ENCODE measurements around a stretch of chr4.

- RRBS = 6% methylated on average over 7 of the region's 19 CpGs
These were observed 24.9 kb downstream of the ZFYVE28 start for GRCh38 chr4:2393432-2394051.

GRCh38 chr4:2513191-2513932, 23.1 kb upstream of the FAM193A start:
- RRBS = no CpG with 5 or more reads among the region's 13 CpGs

GRCh38 chr4:2536804-2537997, 754 bp downstream of the FAM193A start:
- RRBS = 2% methylated on average over 92 of the region's 143 CpGs

GRCh38 chr4:2803519-2804094, 10.7 kb downstream of the SH3BP2 start:
- RRBS = 100% methylated on average over 1 of the region's 10 CpGs

- RRBS = no CpG with 5 or more reads among the region's 8 CpGs
These were observed 6.8 kb upstream of the ADD1 start for GRCh38 chr4:2836827-2837285.

DNA sequence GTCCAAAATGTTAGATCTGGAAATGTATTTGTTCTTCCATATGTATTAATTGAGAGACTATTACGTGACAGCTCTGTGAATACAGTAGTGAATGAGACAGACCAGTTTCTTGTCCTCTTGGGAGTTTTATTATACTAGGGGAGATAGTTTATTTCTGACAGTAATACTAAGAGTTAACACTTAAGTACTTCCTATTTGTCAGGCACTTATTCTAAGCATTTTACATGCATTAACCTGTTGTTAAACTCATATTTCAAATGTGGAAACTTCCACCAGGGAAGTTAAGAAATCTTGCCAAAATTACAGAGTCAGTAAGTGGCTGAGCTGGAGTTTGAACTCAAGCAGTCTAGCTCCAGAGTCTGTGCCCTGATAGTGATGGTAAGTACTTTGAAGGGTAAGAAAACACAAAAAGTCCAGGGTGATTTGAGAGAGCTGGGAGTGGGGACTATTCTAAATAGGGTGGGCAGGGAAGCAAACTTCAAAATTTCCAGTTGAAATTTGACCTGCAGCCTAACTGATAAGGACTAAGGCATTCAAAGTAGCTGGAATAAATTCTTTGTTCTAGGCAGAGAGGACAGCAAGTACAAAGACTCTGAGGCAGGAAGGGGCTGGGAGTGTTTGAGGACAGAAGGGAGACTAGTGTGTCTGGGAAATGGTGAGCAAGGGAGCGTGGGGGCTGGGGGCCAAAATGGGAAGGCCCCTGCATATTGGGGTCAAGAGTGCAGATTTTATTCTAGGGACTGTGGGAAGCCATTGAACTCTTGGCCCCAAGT, 17.1 kb downstream of the ADD1 start:
- RRBS = no CpG with 5 or more reads among the region's 2 CpGs

GRCh38 chr4:2875649-2876283, 32.1 kb downstream of the ADD1 start:
- RRBS = no CpG with 5 or more reads among the region's 7 CpGs

- RRBS = no CpG with 5 or more reads among the region's 7 CpGs
These were observed 36.5 kb downstream of the MFSD10 start for GRCh38 chr4:2898057-2898659.

GRCh38 chr4:2928002-2929290, 6.2 kb downstream of the MFSD10 start:
- RRBS = 67% methylated on average over 3 of the region's 38 CpGs

GRCh38 chr4:2935732-2936756, 1.4 kb upstream of the MFSD10 start:
- RRBS = 92% methylated on average over 4 of the region's 20 CpGs

DNA sequence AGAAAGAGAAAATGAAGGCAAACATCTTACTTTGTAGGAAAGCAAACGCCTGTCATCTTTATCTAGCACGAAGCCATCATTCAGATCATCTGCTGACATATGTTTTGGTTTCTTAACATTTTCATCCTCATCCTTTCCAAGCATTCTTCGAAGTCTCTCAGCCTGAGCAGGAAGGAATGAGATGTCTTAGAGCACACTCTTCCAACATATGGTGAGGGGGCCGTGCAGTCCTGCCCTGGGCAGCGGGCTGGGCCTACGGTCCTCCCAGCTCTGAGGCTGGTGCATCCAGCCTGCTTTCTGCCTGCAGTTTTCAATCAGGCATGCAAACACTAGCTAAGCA, 12.2 kb downstream of the NOP14 start:
- RRBS = no CpG with 5 or more reads among the region's 6 CpGs

GRCh38 chr4:3044702-3045144, 29.8 kb upstream of the HTT start:
- RRBS = no CpG with 5 or more reads among the region's 6 CpGs

DNA sequence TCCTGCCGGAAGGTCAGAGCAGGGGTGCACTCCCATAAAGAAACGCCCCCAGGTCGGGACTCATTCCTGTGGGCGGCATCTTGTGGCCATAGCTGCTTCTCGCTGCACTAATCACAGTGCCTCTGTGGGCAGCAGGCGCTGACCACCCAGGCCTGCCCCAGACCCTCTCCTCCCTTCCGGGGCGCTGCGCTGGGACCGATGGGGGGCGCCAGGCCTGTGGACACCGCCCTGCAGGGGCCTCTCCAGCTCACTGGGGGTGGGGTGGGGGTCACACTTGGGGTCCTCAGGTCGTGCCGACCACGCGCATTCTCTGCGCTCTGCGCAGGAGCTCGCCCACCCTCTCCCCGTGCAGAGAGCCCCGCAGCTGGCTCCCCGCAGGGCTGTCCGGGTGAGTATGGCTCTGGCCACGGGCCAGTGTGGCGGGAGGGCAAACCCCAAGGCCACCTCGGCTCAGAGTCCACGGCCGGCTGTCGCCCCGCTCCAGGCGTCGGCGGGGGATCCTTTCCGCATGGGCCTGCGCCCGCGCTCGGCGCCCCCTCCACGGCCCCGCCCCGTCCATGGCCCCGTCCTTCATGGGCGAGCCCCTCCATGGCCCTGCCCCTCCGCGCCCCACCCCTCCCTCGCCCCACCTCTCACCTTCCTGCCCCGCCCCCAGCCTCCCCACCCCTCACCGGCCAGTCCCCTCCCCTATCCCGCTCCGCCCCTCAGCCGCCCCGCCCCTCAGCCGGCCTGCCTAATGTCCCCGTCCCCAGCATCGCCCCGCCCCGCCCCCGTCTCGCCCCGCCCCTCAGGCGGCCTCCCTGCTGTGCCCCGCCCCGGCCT, 802 bp upstream of the HTT start:
- RRBS = 4% methylated on average over 16 of the region's 64 CpGs

DNA sequence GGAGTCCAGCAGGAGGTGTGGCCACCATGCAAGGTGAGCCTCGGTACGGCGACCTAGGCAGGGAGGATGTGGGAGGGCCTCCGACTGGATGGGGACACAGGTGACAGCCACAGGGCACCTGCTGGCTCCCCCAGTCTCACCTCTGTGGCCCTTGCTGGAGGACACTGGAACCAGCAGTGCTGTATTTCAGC, 10.3 kb downstream of the RGS12 start:
- RRBS = no CpG with 5 or more reads among the region's 4 CpGs

DNA sequence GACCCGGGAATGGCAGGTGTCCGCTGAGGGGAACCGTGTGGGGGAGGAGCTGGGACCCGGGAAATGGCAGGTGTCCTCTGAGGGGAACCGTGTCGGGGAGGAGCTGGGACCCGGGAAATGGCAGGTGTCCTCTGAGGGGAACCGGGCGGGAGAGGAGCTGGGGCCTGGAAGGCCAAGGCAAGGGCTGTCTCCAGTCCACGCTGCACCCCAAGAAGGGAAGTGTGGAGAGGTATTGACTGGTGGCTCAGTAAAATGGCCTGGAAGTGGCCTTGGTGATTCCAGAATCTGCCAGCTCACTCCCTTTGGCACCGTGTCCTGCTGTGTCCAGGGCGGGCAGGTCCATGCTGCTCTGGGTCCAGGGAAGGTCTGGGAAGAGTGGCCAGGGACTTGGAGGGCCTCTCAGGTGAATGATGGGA, 17.4 kb downstream of the RGS12 start:
- RRBS = no CpG with 5 or more reads among the region's 12 CpGs

DNA sequence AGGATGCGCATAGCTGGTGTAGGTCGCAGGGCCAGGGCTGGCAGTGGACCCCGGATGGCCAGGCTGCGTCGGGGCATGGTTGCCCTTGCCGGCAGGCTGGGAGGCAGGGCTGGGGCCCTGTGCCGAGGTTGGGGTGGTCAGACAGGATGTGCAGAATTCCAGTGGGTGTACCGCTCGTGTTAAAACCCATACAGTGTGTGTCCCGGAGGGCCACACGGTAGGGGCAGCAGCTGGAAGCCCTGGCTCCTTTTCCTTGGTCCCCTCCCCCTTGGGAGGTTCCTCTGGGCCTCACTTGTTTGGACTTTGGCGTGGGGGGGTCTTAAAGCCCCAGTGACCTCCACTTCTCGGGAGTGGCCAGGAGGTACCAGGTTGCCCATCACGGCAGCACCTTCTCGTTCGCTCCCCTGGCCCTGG, 56.9 kb upstream of the HGFAC start:
- RRBS = 77% methylated on average over 8 of the region's 16 CpGs

DNA sequence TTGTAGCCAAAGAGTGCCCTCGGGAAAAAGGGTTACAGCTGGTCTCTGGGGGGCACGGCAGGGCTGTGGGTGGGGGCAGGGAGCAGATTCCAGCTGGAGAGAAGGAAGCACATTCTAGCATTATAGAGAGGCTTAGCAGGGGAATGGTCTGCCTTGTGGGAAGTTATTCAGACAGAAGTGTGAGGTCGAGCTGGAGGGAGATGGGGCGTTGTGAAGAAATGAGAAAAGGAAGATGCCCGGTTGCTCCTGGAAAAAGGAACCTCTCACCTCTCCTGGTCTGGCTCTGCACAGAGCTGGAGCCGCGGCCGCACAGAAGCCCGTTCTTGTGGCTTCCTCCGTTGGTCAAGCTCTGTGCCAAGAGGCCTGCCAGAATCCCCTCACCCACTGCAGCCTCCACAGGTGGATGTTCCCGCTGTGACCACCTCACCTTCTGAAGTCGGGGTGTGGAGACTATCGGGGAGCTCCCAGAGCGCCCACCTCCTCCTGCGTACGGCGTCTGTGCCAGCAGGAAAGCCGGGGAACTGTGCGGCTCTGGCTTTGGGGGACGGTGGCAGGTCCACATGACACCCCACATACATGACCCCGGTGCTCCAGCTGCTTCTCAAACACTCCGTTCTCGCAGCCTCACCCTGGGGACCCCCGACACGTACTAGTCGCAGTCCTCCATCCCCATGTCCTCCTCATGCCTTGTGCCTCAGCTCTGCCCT, 52.4 kb upstream of the HGFAC start:
- RRBS = 93% methylated on average over 4 of the region's 26 CpGs

- RRBS = no CpG with 5 or more reads among the region's 26 CpGs
These were observed 51.6 kb upstream of the HGFAC start for GRCh38 chr4:3390016-3390719.

DNA sequence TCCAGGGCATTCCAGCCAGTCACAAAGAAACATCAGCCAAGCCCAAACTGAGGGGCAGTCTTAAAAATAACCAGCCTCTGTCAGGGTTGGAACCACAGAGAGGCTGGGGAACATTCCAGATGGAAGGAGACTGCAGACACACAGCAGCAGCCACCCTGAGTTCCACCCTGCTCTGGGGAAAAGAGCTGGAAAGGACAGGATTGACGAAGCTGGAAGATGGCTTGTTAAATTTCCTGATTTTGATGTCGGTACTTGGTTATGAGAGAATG, 36.5 kb upstream of the HGFAC start:
- RRBS = no CpG with 5 or more reads among the region's 2 CpGs

DNA sequence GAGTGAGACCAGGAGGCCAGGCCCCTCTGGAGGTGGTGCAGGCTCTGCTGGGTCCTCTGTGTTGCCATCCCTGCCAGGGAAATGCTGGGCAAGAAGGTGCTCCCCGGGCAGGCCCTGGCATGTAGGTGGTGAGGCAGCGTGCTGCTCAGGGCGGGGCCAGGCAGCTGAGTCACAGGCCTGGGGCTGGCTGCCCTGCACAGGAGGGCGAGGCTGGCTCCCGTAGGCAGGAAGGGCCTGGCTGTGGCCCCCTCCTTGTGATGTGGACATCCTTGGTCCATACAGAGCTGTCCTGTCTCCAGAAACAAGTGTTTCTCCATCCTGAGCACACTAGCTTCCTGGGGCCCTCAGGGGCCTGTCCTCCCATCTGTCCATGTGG, 4.8 kb upstream of the HGFAC start:
- RRBS = no CpG with 5 or more reads among the region's 5 CpGs